ENCODE measurements around a stretch of chr17.

- PRO-cap: no peak
These were observed 19.2 kb downstream of the YWHAE start for GRCh38 chr17:1380666-1381317.

GRCh38 chr17:1494108-1494857, 1.8 kb upstream of the MYO1C start:
- PRO-cap: no peak

DNA sequence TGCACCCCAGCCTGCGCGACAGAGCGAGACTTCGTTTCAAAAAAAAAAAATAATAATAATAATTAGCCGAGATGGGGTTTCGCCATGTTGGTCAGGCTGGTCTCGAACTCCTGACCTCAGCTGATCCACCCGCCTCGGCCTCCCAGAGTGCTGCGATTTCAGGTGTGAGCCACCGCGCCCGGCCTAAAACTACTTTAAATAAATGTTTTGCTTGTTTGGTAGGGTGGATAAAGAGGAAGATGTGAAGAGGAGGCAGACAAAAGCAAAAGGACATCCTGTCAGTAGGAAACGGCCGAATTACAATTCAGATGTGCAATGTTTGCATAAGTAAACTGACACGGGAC, 1.1 kb upstream of the INPP5K start:
- PRO-cap: no peak

DNA sequence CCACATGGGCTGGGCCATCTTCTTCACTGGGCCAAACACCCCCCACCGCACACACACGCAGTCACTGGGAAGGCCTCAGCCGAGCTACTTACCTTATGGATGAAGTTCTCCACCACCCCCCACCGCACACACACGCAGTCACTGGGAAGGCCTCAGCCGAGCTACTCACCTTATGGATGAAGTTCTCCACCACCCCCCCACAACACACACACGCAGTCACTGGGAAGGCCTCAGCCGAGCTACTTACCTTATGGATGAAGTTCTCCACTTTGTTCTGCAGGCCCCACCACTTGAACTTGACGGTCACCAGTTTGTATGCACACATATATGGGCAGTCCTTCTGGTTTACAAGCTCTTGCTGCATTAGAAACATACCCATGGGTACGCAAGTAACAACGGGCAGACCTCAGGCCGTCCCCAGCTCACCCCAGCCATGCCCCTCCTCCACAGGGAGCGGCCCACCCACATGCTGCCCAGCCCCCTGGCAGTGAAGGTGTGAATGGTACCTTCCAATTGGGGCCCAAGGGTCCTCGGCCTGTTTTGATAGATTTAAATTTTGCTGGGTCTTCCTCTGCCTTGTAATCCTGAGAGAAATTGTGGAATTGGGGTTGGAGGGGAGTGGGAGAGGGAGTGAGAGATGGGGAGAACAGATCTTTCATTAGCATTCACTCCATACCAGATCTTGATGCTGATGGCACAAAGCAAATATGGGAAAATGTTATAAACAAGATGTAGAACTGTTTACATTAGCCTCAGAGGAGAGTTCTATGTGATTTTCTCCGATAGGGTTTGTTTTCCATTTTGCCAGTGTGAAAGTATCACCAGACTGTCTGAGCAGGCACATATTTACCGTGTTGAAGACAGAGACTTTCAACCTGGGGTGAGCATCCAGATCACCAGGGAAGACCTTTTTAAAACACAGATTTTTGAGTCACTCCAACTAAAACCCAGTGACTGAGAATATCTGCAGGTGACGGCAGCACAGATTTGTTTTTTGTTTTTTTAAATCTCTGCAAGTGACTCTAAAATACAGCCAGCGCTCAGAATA, 18.8 kb upstream of the INPP5K start:
- PRO-cap: no peak

- PRO-cap: no peak
These were observed 5.8 kb downstream of the PITPNA start for GRCh38 chr17:1556604-1557376.

DNA sequence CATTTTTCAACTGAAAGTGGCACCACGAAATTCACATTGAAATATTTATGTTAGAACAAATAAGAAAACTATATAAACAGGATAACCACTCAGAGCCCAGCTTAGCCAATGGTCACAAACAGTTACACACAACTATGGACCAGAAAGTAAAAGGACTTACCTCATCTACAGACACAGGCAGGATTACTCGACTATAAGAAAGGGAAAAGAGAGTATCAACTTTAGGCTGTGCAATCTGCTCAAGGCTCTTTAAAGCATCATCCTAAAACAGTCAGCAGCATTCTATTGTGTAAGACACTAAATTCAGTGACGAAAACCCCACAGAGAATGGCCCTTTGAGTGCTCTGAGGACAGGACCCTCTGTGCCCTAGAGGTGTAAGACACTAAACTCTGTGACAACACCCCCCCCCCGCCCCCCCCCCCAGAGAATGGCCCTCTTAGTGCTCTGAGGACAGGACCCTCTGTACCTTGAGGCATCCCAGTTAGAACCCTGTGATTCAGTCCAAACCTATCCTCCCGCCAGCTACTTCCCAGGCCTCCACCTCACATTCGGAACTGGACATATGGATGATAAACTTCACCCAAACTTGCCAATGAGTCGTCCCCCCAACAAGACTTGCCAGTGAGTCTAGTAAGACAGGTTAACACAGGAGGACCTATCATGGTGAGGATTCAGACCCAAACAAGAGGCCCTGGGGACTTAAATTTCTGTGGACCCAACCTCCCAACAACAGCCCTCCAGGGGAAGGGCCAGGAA, 4.0 kb downstream of the PITPNA start:
- PRO-cap: no peak

DNA sequence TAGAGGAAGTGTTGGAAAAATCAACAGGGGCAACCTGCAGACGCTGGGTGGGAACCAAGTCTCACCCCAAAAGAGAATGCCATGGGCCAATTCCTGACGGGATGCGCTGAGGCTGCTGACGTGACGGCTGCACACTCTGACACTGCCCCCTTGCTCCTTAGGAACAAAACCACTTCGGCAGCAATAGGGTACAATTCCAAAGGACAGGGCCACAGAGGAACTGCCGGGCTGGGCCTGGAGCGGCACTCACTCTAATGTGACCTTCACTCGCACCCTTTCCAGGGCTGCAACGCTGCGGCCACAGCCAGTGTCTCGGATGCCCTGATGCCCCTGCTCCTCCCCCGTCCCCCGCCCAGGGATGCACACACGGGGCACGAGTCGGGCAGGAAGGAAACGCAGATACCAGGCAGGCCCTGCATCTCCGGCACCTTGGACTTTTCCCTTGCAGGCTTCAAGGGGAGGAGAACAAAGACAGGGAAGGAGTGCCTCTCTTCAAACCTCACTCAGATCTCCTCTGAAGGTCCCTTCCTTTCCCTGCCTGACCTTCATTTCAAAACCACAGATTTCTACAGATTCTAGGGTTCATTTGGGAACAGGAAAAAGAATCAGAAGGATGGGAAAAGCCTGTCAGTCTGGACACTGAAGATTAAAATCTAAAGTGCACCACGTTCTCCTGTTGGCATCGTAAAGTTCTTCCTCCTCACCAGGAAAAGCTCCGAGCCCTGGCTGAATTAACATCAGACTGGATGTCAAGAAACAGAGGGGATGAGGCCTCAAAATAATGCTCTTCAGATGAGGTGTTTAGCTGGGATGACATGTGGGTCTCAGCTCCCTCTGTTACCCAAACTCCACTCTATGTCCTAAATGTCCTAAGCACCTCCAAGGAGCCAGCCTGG, 2.3 kb downstream of the PITPNA start:
- PRO-cap: unidirectional peak, plus-strand start at position 193 of the sequence

- PRO-cap: no peak
These were observed 1.3 kb upstream of the PITPNA start for GRCh38 chr17:1563823-1564425.

DNA sequence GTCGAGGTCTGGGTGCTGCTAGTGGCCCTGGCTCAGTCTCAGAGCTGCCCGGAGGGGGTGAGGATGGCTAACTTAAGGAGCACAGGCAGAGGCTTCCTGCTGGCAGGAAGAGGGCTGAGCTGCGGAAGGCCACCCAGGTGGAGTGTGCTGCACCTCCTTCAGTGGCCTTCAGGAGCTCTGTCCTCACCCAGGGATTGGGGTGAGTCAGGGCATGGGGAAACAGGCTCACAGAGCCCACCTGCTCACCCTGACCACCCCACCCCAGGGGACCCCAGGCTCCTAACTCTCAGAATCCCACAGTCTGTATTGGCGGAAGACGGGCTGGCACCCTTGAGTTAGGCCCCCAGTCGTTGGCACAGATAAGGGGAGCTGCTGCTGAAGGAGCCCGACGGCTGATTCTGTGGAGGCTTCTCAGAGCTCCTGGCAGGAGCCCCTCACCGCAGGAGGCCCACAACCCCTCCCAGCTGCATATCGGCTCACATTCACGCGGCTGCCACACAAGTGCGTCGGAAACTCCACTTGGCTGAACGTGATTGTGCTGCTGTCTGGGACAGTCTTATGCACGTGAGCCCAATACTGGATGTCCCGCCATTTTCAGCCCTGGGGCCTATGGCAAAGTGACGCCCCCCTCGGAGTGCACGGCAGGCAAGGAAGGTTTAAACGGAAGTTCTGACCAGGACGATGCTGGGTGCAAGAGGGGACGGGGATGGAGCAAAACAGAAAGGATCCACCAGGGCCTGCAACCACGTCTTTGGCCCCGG, 8.6 kb upstream of the PITPNA start:
- PRO-cap: no peak

DNA sequence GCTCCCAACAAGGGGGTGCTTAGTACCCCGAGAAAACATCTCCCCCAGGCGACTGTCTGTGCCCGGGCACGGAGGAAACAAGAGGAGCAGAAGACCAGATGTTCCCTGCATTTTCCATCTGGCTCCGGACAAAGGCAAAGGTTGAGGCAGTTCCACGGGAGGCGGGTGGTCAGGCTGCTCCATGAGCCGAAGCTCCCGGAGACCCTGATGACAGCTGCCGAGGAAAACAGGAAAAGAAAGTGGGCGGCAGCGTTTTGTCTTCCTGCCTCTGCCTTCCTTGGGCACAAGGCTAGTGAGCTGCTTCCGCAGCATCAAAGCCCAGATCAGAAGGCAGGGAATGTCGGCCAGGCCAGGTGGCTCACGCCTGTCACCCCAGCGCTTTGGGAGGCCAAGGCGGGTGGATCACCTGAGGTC, 16.3 kb downstream of the SLC43A2 start:
- PRO-cap: no peak

- PRO-cap: no peak
These were observed 5.9 kb downstream of the SCARF1 start for GRCh38 chr17:1639536-1640095.

DNA sequence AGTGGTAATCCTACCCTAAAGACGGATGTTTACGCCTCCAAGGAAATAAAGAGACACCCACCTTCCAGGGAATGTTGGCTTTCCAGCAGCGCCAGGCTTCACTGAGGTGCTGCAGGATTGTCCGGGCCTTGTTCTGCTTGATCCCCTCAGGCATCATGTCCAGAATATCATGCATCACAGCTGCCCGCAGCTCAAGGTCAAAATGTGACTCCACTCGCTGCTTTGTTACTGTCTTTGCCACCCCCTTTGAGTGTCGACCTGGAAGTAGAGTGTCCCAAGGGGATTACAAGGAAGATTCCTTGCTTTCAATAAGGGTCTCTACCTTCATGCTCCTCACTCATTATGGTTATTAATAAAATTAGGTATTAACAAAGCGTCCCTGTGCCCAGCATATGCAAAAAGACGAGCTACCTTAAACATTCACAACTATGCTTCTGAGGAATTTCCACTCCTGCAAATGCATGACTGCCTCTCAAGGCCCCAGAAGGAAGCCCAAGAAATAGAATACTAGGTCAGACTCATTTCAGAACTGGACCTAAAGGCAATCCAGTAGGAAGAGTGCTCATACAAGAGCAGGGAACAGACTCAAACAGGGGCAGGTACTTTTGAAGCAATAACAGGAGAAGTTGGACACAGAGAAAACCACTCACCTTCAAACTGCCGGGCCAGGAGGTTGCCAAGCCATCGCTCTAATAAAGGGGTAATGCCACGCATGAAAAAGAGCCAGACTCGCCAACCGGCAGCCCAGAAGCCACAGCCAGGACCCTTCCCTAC, 7.6 kb downstream of the PRPF8 start:
- PRO-cap: no peak

GRCh38 chr17:1714028-1714812, 4.0 kb upstream of the TLCD2 start:
- PRO-cap: bidirectional peak, plus-strand start at chr17:1714895, minus-strand start at chr17:1714754

DNA sequence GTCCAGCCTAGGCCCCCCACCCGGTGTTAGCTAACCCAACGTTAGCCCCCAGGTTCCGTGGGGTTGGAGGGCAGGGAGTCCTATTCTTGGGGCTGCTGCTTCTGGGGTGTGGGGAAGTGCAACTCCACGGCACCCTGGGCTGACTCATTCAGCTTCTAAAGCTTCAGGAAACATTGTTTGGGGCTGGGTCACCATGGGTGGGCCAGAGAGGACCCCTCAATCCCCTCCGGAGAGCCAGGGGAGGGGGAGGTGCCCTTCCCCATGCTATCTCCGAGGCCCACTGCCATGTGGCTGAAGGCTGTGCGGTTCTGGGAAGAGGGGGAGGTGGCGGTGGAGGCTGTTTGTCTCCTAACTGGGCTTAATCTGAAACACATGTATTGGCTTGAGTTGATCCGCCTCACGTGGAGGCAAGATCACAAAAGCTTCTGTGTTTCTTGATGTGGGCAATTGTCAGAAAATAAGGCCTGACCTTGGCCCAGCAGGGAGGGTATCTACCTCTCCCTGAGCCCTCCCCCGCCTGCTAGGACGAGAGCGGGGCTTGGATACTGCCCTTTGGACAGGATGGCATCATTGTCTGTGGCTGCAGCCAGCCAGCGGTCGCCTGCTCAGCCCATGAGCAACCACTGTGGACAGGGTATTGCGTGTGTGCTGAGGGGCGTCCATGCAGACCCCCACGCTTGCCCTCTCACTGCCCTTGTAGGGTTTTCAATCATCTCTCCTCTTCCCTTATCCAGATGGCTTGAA, 1.2 kb downstream of the SERPINF1 start:
- PRO-cap: unidirectional peak, minus-strand start at position 282 of the sequence

- PRO-cap: no peak
These were observed 11.9 kb downstream of the SERPINF1 start for GRCh38 chr17:1773693-1774242.

DNA sequence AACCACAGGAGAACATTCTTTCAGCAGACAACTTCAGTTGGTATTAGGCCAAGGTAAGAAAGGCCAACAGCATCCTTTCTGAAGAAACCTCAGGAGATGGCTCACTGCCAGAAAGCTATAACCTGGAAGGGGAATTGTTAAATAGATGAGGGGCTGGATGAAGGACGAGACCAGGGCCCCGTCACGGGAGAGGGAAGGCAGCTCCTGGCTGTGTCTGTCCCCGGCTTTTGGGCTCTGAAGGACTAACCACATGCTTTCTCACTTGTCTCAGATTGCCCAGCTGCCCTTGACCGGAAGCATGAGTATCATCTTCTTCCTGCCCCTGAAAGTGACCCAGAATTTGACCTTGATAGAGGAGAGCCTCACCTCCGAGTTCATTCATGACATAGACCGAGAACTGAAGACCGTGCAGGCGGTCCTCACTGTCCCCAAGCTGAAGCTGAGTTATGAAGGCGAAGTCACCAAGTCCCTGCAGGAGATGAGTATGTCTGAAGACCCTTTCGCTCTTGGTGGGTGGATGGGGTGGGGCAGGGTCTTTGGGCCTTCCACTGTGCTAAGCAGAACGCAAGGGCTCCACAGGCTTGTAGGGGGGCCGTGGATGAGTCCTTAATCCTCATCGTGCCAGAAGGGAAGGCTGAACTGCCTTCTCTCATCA, 14.5 kb downstream of the SERPINF1 start:
- PRO-cap: no peak

DNA sequence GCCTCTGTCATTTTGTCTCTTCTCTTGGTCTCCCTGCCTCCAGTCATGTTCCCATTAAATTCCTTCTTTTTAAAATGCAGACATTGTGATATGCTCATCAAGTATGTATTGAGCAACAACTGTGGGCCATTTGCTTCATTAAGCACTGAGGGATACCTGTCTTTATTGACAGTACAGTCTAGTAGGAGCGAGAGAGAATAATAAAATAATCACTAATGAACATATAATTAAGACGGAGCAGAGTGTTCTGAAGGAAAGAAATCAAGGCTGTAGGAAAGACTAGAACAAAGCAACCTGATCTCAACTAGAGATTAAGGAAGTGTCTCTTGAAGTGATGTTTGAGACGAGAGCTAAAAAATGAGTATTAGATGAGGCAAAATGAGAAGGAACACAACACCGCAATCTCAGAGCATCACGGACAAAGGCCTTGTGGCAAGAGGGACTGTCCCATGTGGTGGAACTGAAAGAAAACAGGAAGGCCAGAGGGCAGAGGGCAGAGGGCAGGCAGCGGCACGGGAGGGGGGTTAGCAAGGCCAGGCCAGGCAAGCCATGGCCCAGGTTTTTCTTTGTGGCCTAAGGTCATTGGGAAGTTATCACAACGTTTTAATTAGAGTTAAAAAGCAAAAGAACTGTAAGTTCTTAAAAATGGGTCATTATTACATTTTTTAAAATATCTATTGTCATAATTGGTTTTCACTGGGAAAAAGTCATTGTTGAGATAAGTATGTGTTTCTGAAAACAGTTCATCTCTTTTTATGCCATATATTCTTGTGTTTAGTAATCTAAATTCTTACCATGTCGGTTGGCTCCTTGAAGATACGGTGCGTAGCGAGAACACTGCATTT, 22.5 kb downstream of the RPA1 start:
- PRO-cap: no peak

DNA sequence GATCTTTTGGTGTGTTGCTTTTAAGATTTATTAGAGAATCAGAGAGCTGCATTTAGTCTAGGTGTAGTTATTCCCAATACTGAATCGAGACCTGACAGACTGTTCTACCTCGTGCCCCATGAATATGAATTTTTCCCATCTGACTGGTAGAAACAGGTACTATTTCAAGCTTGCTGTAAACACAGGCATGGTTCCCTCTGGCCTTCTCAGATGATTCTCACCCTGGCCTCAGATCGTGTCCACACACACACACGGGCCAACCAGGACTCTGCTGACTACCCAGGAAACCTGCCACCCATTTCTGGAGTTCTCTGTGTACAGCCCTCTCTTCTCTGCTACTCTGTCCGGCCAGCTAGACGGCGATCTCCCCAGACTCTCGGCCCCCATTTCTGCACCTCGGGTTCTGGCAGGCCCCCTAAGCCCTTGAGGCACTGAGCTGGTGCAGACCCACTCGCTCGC, 31.1 kb downstream of the RPA1 start:
- PRO-cap: no peak

- PRO-cap: no peak
These were observed 49.4 kb downstream of the RPA1 start for GRCh38 chr17:1879160-1879710.

GRCh38 chr17:1905192-1905503, 75.3 kb downstream of the RPA1 start:
- PRO-cap: no peak

Data from parotid gland (tissue), 1 donor.